Metastatic Breast Carcinoma in the Ovary (tissue), 3 donors: ENCODE results near the gene GKN1.

GRCh38 chr2:68974395-68974847 is at the start of gene GKN1:
TSS of gene GKN1 (plus strand) at chr2:68974636.
- PRO-cap, 3 experiments: no peak in any of the 3 experiments

- PRO-cap, 3 experiments: no peak in any of the 3 experiments
Measured at GRCh38 chr2:68977751-68978493, 3.5 kb downstream of the GKN1 start.

DNA sequence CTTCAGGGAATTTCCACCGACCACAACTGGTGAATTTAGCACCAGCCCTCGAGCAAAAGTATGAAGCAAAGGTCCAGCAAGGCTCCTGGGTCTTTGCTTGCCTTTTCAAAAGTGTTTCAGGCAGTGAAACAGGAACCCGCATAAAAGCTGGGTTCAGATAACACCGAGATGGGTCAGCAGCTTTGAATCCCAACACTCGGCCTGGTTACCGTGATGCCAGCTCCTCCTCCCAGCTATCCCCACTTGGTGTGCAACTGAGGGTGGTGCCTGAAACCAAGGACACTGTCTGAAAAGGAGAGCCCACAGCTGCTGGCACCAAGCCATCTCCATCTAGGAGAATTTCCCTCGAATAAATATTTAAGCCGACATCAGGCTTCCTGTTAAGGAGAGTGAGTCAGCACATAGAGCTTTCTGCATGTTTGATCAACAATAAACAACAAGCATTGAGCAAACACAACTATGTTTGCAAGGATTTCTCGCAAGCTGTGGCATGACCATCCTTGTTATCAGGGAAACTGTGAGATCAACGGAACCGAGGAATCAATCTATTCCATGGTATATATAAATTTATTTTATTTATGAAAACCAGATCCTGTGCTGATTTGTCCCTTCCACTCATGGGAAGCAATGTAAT is 69.6 kb downstream of the ANTXR1 start:
- PRO-cap, 3 experiments: no peak in any of the 3 experiments

DNA sequence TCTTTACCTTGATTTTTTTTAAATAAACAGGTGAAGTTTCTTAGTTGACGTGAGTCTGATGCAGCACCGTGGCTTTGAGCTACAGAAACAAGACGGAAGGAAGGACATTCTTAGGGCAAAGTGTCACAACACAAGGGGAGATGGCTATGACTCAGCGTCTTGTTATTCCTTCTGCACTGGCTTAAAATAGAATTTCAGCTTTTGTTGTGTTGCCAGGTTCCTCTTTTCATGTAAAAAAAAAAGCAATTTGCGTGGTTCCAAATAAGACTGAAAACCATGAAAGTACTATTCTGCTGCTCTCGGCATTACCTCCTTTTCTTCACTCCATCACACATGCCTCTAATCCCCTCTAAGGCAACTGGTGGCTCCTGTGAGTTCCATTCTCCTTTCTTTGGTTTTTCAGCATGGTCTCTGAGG is 150.1 kb downstream of the ANTXR1 start:
- PRO-cap, 3 experiments: no peak in any of the 3 experiments

GRCh38 chr2:69205226-69205752 is 181.7 kb downstream of the GFPT1 start:
- PRO-cap, 3 experiments: no peak in any of the 3 experiments

DNA sequence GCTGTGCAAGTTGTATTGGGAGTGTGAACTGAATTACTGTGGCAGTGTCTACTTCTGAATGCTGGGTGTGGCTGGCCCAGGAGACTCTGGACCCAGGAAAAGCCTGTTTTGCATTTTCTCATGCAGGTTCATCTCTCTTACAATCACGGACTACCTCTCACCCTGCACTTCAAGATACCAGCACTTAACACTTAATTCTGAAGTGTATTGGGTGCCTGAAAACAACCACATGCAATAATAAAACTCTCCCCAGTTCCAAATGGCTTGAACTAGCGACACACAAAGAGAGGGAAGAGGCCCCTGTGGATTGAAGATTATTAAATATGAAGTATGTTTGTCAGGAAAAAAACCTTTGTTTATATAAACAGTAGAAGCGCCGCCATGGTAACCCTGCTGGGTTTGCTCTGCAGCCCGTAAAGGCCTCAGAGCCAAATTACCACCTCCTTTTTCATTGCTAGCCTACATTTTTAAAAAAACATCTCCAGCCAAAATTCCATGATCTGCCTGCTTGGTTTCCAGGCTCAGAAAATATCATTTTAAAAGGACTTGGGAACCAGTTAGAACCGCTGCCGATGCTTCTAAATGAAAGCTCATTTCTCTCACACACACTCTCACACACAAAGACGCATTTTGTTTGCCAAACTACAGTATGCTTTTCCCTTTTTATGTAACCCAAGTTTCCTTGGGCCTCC is 77.4 kb downstream of the GFPT1 start:
- PRO-cap, 3 experiments: peak in 3 of 3 experiments; most common plus-strand start position 478 of the sequence (in 1); most common minus-strand start position 316 of the sequence (in 3)

DNA sequence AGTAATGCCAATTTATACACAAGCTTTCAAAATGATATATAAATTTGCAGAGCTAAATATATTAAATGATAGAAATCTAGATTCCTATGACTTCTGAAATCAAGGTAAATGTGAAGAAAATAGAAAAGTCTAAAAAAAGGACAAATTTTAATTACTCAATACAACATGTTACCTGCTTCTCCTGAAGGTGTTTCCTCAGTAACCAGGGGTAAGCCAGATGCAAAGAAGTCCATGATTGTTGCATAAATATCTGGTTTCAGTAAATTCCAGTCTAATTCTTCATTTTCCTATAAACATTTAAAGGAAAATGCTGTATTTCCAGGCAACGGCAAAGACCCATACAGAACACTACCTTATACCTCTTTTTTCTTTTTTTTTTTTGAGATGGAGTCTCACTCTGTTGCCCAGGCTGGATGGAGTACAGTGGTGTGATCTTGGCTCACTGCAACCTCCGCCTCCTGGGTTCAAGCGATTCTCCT is 22.2 kb downstream of the NFU1 start:
- PRO-cap, 3 experiments: no peak in any of the 3 experiments

DNA sequence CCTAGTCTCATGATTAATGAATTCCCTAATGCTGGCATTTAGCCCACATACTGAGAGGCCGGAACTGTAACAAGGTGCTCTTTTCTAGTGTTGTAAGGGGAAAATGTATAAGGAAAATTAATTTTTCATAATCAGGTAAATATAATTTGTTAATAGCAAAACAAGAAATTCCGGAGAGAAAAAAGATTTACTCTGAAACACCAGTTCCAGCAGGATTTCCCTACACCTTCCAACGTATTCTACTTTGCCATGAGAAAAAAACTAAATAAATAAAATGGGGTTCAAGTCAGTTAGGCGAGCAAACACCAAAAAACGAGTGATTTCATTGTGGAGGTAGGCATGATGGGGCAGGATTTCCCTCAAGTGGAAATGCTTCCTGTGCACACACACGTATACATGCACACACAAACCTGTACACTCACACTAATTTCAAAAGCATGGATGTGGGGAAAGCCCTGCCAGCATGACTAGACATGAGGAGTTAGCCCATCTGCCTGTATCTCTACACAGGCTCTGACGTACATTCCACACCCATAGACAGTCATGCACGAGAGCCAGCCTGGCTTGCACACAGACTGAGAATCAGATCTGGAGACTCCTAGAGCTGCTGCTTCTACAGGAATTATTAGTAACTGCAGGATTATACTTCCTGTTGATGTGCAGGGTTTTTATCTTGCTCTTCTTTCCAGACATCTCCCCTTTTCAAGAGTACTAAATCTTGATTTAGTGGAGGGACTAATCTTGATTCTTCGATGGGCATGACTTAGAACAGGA is 27.2 kb upstream of the NFU1 start:
- PRO-cap, 3 experiments: no peak in any of the 3 experiments

- PRO-cap, 3 experiments: no peak in any of the 3 experiments
Measured at GRCh38 chr2:69604622-69605465, 38.7 kb downstream of the AAK1 start.

- PRO-cap, 3 experiments: no peak in any of the 3 experiments
Measured at GRCh38 chr2:69626015-69626682, 17.4 kb downstream of the AAK1 start.

- PRO-cap, 3 experiments: no peak in any of the 3 experiments
Measured at GRCh38 chr2:69641561-69642031, 1.9 kb downstream of the AAK1 start.

DNA sequence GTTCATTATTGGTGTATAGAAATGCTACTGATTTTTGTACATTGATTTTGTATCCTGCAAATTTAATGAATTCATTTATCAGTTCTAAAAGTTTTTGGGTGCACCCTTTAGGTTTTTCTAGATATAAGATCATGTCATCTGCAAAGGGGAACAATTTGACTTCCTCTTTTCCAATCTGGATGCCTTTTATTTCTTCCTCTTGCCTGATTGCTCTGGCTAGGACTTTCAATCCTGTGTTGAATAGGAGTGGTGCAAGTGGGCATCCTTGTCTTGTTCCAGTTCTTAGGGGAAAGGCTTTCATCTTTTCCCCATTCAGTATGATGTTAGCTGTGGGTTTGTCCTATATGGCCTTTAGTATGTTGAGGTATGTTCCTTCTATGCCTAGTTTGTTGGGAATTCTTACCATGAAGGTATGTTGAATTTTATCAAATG is 36.8 kb upstream of the AAK1 start:
- PRO-cap, 3 experiments: no peak in any of the 3 experiments

DNA sequence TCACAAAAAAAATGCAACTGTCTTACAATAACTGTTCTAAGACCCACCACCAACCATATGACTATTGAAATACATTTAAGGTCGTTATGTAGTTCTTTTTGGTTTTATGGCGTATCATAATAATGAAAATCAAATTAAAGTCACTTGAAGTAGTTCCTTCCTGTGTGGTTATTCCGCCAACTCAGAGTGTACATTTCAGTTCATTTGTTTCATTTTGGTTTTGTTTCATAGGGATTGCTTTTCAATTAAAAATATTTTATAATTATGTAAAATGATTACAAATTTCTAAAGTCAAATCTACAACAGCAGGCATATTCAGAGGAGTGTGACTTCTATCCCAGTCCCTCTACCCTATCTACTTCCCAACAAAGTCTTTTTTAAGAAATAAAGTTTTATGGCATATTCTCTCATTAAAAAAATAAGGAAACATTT is 46.0 kb upstream of the AAK1 start:
- PRO-cap, 3 experiments: no peak in any of the 3 experiments

DNA sequence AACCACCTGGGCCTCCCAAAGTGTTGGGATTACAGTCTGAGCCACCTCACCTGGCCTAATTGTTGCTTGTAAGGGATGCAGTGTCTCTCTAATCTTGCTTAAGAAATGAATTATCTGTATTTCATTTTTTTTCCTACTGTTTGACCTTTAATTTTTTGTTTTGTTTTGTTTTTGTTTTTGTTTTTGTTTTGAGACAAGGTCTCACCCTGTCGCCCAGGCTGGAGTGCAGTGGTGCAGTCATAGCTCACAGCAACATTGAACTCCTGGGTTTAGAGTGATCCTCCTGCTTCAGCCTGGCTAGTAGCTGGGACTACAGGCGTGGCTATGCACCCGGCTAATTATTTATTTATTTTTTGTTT is 1.7 kb upstream of the ANXA4 start:
- PRO-cap, 3 experiments: no peak in any of the 3 experiments

GRCh38 chr2:69740641-69740956 is 1.3 kb upstream of the ANXA4 start:
- PRO-cap, 3 experiments: no peak in any of the 3 experiments

- PRO-cap, 3 experiments: no peak in any of the 3 experiments
Measured at GRCh38 chr2:69750943-69751701, 9.2 kb downstream of the ANXA4 start.

GRCh38 chr2:69765525-69766022 is 23.6 kb downstream of the ANXA4 start:
- PRO-cap, 3 experiments: no peak in any of the 3 experiments

- PRO-cap, 3 experiments: peak in 2 of 3 experiments; most common plus-strand start chr2:69976188 (in 1); most common minus-strand start chr2:69976015 (in 1)
Measured at GRCh38 chr2:69975812-69976525, 14.5 kb upstream of the ASPRV1 start.

- PRO-cap, 3 experiments: no peak in any of the 3 experiments
Measured at GRCh38 chr2:69978389-69978957, 17.0 kb upstream of the ASPRV1 start.

DNA sequence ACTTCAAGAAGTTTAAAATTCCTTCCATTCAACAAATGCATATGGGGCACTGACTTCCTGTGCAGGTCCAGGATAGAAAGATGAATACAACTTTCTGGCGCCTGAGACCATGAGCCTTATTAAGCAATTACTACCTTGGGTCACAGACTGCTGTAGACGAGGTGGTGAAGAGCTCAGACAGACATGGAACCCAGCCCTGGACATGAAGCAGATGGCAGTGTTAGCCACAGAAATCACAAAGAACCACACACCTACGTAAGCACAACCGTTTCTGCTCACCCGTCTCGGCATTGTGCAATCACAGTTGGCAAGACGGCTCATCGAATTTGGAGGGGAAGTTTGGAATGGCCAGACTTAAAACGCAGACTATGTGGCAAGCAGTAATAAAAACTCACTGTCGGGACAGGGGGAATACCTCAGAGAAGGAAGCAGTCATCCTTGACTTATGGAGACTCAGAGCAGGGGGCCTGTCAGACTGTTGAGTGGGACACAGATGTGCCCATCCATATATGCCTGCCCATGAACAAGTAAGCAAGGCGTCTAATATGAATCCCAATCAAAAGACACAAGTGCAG is 24.3 kb upstream of the ASPRV1 start:
- PRO-cap, 3 experiments: no peak in any of the 3 experiments